ENCODE measurements around a stretch of chr19.

DNA sequence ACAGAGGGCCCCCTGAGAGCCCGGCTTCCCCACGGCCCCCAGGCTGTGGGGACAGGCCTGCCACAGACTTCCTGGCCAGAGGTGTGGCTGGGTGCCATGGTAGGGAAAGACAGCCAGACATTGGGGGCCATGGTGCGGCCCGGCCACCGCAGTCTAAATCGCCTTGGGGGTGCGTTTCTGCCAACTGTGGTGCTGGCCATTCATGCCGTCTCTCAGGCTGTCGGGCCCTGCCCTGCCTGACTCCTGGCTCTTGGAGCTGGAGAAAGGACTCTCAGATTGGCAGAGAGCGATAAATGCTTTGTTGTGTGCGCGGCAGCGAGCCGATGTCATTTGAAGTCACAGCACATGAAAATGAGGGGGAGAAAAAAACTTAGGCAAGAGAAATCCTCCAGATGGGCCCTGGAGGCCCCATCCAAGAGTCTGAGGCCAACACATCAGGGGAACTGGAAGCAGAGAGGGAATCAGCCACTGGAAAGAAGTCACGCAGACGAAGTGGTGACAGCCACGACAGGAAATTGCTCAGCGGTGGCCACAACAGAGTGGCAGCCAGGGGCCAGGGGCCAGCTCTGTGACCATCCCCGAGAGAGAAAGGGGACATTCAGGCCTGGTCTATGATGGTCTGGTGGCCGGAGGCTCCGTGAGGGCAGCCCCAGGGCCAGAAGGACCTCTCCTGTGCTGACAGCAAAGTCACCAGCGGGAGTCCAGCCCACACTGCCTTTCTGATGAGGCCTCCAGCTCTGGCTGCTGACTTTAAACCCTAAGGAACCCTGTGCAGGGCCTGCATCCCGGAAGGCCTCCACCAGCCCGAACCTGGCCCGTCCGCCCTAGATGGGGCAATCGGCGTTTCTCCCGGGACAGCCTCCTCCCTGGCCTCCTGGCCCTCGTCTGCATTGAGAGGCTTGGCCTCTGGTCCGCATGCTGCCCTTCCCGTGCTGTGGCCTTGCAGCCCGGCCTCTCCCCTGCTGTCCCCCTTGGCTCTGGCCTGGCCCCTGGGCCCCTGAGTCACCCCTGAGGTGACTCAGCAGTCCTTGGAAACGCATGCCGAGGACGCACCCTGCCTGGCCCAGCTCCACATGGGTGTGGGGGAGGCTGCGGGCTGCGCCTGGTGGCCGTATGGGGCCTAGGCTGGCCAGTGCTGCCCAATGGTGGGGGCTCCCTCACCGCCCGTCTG lies 26.2 kb downstream of the SH3GL1 start:
- PRO-cap: no peak

GRCh38 chr19:4379869-4380740 lies 20.2 kb downstream of the SH3GL1 start:
- PRO-cap: no peak

GRCh38 chr19:4393900-4394876 lies 6.2 kb downstream of the SH3GL1 start:
- PRO-cap: no peak

- PRO-cap: no peak
Measured at GRCh38 chr19:4453234-4454364, 4.0 kb downstream of the UBXN6 start.

DNA sequence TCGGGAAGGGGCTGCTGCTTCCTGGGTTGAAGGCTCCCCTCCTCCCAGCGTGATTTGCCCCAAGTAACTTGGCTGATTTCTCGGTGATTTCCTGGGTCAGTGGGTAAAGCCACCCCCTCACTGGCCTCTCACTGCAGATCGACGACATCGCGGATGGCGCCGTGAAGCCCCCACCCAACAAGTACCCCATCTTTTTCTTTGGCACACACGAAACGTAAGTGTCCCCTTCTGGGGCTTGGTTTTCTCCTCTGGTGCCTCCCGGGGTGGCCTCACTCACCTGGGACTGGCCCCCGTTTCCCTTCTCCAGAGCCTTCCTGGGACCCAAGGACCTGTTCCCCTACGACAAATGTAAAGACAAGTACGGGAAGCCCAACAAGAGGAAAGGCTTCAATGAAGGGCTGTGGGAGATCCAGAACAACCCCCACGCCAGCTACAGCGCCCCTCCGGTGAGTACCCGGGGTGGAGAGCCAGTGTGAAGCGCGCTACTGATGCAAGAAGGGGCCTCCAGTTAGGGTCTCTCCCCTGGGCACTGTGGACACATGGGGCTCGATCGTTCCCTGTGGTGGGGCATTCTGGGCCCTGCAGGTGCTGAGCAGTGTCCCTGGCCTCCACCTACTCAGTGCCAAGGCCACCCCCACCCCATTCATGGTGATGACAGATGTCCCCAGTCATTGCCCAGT lies 3.2 kb downstream of the HDGFL2 start:
- PRO-cap: no peak

DNA sequence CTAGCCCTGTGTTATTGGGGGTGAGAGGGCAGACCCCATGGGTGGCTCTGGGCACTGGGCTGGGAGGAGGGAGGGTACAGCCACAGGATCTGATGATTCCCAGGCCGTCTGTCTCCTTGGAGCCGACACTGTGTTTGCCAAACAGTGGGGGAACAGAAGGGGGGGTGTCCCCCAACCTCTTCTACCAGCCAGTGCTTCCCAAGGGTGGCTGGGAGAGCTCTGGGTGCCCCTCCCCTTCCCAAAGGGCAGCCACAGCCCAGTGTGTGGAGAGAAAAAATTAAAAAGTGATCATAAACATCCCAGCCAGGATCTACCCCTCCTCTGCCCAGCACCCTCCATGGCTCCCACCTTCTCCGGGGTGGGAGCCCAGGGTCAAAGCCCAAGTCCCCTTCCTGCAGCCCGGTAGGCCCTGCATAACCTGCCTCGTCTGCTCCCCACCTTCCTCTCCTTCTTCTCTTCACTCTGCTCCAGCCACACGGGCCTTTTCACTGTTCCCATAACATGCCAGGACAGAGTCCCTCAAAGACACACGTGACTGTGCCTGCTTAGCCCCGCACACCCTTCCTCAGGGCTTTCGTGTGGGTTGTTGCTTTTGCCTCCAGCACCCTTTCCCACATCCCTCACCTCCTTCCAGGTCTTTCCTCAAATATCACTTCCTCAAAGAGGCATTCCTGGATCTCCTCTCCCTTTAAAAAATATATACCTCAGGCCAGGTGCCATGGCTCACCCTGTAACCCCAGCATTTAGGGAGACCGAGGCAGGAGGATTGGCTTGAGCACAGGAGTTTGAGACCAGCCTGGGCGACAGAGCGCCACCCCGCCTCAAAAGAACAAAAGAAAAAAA lies 1.5 kb upstream of the PLIN4 start:
- PRO-cap: no peak

DNA sequence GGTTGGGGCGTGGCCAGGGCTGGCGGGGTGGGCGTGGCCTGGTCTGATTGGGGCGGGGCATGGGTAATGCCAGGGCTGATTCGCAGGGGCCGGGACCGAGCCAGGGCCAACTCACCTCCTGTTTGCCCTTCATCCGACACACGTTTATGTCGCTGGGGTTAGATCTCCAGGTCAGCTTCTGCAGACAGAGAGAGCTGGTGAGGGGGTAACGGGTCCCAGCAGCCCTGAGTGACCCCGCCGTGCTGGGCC lies 2.7 kb downstream of the SEMA6B start:
- PRO-cap: no peak

GRCh38 chr19:4558225-4558871 lies 1.1 kb downstream of the SEMA6B start:
- PRO-cap: no peak

GRCh38 chr19:4654279-4655360 lies 15.3 kb downstream of the TNFAIP8L1 start:
- PRO-cap: no peak

DNA sequence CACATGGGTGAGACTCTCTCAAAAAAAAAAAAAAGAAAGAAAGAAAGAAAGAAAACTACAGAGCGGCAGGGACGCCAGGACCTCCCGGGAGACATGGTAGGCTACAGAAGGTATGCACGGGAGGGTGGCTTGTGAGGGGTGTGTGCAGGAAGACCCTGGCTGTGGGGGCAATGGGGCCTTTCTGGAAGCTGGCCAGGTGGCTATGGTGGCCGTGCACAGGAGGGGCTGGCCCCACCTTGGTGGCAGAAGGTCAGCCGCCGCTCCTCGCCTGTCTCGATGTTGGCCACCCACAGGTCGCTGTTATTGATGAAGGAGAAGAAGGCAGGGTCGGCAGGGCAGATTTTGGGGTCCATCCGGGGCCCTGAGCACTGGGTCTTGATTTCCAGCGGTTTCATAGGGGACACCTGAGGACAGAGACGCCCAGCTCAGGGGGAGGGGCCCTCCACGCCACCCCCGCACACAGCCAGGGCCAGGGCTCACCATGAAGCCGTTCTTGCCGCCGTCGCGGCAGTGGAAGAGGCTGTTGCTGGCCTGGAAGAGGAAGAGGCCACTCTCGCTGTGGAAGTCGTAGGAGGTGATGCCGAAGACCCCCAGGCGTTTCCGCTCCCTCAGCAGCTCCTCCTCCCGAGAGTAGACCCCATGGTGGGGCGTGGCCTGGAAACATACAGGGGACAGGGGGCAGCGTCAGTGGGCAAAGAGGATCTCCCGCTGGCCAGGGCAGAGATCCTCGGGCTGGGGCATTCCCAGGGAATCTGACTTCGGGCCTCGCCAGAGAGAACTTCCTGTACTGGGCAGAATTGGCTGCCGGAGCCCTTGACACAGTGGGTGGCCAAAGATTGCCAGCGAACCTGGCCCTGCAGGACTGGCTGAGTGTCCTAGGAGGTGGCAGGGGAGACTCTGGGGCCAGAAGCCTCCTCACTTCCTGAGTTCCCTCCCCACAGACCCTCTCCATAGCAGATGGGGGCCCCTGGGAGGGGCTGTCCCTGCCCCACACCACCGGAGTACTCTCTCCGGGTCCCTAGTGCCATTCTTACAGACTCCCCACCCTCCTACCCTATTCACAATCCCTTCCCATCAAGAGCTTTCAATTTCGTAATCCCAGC lies 19.6 kb downstream of the DPP9 start:
- PRO-cap: no peak

DNA sequence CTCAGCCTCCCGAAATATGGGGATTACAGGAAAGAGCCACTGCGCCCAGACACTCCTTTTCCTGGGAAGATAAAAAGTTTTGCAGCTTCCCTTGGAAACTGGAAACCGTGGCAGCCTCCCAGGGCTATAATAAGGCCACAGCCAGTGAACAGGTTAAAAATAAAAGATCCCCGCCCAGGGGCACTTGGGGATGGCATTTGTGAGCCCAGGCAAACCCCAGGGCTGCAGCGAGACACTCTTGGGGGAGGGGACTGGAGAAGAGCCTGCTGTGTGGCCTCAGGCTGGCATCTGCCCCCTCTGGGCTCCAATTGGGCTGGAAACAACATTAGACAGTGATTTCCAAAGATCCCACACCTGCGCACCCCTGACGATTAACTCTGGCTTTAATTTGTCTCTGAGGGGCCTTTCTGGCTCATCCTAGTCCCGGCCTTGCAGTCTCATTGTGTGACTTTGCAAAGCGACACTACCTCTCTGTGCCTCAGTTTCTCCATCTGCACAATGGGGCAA lies 11.2 kb downstream of the FEM1A start:
- PRO-cap: no peak

DNA sequence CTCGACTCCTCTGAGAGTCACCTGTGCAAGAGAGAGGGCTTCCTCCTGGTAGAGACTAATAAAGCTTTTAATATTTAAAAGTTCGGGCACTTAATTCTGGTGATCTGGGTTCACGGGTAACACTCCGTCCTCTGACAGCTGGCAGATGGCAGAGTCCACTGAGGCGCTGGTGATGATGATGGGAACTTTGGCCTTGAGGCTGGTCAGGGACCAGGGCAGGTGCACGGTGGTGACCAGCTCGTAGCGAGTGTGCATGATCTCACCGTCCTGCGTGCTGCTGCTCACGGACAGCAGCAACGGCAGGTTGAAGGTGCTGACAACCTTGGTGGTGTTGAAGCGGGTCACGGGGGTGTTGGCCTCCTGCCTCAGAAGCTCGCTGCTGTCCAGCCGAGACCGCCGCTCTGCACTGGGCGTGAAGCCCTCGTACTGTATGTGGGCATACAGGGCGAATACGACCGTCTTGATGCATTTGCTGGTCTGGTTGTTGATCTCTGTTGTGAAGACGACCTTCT lies 11.7 kb downstream of the ARRDC5 start:
- PRO-cap: no peak

DNA sequence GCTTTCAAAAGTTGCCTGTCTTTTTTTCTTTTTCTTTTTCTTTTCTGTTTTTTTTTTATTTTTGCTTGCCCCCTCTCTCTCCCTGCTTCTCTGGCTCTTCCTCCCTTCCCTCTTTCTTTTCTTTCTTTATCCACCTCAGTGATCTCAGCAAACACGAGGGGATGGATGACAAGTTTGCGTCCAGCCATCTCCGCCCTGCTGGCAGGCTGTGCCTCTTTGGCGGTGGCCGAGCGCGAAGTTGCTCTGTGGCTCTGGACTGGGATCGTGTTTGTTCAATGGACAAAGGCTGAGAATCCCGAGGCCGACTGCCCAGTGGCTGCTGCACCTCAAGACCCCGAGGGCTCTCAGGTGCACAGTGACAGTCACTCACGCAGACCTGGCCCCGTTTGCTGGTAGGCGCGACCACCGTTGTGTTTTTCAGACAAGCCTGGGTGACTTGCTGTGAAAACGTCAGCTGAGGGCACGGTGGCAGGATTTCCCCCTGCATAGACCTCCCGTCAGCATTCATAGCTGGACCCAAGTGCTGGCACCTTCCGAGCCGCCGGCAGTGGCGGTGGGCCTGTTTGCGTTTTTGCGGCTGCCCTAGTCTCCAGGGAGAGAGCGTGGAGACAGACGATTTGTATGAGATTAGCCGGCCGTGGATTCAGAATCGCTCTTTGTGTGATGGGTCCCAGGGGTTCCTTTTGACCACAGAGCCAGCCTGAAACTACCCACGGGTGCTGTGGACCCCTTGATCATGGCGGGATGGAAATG lies 8.3 kb downstream of the KDM4B start:
- PRO-cap: no peak

DNA sequence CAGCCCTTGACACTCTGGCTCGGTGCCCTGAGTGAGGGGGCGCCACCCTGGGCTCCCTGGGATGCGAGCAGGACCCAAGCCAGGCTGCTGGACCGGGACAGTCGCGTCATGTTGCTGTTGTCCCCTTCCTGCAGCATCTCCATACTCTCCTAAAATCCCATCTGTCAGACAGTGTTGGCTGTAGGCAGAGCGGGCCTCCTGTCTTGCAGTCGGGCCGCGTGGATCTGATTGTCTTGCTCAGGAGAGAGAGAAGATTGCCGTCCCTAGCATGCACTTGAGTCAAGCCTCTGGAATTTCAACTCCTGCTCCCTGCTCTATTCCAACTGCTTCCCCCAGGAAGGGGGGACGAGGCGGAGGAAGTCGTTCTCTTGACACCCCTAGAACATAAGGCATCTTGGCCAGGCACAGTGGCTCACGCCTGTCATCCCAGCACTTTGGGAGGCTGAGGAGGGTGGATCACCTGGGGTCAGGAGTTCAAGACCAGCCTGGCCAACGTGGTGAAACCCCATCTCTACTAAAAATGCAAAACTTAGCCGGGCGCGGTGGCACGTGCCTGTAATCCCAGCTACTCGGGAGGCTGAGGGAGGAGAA lies 9.0 kb downstream of the KDM4B start:
- PRO-cap: no peak

- PRO-cap: no peak
Measured at GRCh38 chr19:4988546-4989325, 19.8 kb downstream of the KDM4B start.

- PRO-cap: no peak
Measured at GRCh38 chr19:5023091-5023670, 54.3 kb downstream of the KDM4B start.

GRCh38 chr19:5080072-5080784 lies 111.3 kb downstream of the KDM4B start:
- PRO-cap: no peak

GRCh38 chr19:5090715-5091919 lies 122.2 kb downstream of the KDM4B start:
- PRO-cap: no peak

DNA sequence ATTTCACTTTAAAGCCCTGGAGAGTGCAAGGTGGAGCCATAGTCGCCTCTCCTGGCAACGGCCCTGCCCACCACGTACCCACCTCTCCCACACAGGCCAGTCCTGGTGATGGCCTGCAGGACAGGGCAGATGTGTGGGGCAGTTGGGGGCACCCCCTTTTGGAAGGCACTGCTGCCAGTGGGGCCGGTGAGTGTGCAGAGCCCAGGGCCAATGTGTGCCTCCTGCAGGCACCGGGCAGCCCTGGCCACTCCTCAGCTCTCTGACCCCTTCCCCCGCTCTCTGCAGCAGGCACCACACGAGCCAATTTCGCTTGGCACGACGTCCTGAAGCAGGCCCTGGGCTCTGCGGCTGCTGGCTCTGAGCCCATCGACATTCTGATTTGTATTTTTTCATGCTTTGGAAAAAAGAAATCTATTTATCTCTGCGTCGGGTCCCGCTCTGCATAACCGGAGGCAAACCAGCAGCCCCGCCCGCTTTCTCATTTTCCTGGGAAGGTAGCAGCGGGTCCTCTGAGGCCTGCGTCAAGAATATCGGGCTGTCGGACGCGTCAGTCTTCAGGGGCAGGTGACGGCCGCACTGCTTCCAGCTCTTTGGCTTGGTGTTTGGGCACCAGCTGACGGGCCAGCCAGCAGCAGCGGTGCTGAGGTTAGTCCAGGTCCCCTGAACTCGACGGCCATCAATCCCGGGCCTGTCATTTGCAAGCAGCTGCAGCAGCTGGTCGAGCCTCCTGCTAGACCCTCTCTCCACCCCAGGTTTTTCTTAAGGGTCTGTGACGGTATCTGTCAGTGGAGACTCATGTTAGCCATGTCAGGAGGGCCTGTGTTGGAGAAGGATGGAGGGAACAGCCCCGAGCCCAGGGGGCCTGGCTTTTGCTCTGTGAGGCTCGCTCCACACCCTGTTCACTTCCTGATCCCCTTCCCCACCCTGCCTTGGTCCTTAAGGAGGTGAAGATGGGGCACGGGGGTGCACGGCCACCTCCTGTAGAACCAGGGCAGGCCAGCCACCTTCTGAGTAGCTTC lies 134.3 kb downstream of the KDM4B start:
- PRO-cap: no peak

GRCh38 chr19:5110430-5110947 lies 141.6 kb downstream of the KDM4B start:
- PRO-cap: no peak

Measured in neutrophil (primary cell).